GM06990 (cell line): ENCODE measurements around a stretch of chrX.

GRCh38 chrX:9589516-9590167, 124.8 kb downstream of the TBL1X start:
- RRBS: 93% methylated on average over 1 of the region's 12 CpGs

DNA sequence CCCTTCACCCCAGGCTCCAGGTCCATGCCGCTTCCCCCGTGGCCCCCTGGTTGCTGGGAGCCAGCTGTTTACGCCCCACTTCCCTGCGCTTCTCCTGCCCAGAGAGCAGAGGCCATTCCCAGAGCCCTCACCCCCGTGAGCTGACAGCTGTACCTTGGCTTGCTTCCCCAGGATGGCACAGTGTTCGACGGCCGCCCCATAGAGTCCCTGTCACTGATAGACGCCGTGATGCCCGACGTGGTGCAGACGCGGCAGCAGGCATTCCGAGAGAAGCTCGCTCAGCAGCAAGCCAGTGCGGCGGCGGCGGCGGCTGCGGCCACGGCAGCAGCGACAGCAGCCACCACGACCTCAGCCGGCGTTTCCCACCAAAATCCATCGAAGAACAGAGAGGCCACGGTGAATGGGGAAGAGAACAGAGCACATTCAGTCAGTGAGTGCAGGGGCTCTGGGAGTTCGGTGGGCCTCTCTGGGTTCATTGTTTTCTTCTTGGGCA, 77.8 kb downstream of the GPR143 start:
- RRBS: no CpG with 5 or more reads among the region's 30 CpGs

DNA sequence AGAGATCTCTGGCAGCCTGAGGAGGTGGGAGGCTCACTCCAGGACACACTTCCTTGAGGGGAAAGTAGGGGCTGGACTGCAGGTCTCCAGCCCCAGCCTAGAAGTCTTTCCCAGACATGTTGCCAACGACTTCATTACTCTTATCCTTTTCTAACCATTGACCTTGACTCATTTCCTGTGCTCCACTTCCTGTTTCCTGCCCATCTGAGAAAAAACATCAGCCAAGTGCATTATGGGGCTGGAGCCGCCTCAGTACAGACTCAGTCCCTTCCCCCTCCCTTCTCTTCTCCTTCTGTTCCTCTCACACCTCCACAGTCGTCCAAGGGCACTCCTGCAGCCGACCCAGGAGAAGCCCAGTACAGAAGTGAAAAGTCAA, 20.2 kb downstream of the GPR143 start:
- RRBS: no CpG with 5 or more reads among the region's 4 CpGs

DNA sequence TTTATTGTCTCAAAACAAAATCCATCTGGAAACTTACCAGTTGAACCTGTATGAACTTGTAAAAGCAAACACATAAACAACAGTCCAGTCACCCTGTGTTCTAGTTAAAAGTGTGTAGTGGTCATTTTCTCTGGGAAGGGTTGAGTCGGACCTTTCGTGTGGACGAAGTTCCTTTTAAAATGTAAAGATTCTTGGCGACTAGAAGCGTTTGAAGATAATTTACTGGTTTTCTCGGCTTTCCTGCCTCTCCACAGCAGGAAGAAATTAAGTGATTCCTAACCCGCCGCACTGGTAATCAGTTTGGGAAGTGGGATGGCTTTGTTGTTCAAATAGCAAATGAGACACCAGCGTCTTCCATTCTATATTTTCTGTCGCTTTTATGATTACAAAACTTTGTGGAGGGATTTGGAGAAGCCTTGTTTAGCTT, 1.2 kb downstream of the SHROOM2 start:
- RRBS: no CpG with 5 or more reads among the region's 10 CpGs

GRCh38 chrX:9878599-9879020, 88.5 kb upstream of the CLDN34 start:
- RRBS: no CpG with 5 or more reads among the region's 7 CpGs

- RRBS: no CpG with 5 or more reads among the region's 16 CpGs
Measured at GRCh38 chrX:9895243-9895607, 71.9 kb upstream of the CLDN34 start.

DNA sequence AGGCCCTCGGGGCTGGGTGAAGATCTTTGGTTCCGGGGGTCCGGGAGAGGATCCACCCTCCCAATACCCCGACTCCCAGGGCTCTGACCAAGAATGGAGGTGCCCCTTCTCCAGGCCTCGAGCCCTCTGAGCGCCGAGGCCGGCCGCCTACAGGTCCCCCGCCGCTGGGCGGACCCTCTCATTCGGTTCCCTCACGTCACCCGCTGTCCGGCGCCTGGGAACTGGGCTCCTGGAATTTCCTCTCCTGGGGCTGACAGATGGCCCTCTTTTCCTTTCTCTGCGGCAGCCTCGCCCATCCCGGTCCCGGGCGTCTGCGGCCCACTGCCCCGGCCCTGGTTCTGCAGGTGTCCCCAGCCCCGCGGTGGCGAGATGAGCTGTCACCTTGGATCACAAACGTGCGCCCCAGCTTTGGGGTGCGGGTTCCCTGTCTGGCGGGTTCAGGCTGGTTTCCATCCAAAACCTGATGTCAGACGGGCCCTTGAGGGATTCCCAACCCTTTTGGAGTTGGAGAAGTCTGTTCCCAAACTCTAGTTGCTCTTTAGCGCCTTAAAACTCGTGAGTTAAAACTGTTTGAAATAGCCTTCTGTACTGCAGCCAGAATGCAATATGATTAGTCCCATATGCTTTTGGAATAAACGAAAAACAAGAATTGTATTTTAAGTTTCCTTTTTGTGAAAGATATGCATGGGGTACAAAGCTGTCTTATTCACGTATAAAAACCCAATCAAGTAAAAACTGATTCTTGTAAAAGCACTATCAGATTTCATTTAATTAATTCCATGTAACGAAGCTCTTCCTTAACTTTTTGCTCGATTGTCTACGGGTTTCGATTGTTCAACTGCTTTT, 49.2 kb downstream of the CLDN34 start:
- RRBS: 40% methylated on average over 3 of the region's 40 CpGs

GRCh38 chrX:10285591-10285883, 128.8 kb downstream of the CLCN4 start:
- RRBS: no CpG with 5 or more reads among the region's 2 CpGs

- RRBS: no CpG with 5 or more reads among the region's 9 CpGs
Measured at GRCh38 chrX:10536486-10537240, 83.7 kb downstream of the MID1 start.

GRCh38 chrX:10579027-10579410, 41.4 kb downstream of the MID1 start:
- RRBS: no CpG with 5 or more reads among the region's 2 CpGs

DNA sequence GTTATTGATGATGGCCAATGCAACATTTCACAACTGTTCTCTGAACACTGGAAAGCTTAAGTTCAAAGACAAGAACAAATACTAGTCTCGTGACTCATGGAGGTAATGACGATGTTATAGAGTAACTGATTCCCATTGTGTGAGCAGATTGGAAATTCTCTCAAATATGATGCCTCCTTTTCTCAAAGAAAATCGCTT, 41.1 kb downstream of the MID1 start:
- RRBS: no CpG with 5 or more reads among the region's 3 CpGs

GRCh38 chrX:10589559-10590119, 30.7 kb downstream of the MID1 start:
- RRBS: no CpG with 5 or more reads among the region's 22 CpGs

GRCh38 chrX:10619497-10620144, 764 bp downstream of the MID1 start:
- RRBS: no CpG with 5 or more reads among the region's 14 CpGs

DNA sequence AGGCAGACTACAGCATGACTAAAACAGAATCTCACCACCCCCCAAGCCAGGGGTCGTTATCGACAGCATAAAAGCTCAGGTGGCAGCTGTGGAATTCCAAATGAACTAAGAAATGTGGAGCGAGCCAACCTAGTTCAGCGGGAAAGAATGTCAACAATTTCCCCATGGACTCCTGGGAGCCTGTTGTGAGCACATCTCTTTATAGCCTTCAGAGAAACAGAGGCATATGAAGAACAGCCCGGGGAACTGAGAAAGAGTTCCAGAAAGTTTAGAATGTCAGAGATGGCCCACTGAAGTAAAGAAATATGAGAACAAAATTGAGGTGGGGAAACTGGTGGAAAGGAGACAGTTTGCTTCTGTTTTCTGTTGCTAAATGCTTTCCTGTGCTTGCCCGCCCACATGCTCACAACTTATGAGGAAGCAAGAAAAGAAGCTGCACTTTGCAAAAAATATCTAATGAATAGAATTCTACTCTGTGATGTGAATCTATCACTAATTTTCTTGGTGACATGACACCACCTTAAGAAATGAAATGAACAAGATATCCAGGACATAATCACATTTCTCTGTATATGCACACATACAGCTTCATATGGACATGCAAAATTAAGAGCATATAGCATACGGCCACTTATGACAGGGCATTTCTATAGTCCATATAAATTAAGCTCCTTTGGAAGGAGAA, 135.3 kb upstream of the MID1 start:
- RRBS: no CpG with 5 or more reads among the region's 7 CpGs

DNA sequence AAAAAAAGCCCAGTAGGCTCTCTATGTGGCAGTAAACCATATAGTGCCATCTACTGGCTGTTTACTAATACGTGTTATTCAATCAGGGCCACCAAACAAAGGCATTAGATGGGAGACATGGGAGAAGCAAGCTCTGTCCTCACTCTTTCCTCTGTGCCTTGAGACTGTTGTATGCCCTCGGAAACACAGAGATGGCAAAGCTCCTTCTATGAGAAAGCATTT, 148.8 kb upstream of the MID1 start:
- RRBS: no CpG with 5 or more reads among the region's 2 CpGs

GRCh38 chrX:11351347-11352350, 58.4 kb downstream of the AMELX start:
- RRBS: no CpG with 5 or more reads among the region's 12 CpGs

DNA sequence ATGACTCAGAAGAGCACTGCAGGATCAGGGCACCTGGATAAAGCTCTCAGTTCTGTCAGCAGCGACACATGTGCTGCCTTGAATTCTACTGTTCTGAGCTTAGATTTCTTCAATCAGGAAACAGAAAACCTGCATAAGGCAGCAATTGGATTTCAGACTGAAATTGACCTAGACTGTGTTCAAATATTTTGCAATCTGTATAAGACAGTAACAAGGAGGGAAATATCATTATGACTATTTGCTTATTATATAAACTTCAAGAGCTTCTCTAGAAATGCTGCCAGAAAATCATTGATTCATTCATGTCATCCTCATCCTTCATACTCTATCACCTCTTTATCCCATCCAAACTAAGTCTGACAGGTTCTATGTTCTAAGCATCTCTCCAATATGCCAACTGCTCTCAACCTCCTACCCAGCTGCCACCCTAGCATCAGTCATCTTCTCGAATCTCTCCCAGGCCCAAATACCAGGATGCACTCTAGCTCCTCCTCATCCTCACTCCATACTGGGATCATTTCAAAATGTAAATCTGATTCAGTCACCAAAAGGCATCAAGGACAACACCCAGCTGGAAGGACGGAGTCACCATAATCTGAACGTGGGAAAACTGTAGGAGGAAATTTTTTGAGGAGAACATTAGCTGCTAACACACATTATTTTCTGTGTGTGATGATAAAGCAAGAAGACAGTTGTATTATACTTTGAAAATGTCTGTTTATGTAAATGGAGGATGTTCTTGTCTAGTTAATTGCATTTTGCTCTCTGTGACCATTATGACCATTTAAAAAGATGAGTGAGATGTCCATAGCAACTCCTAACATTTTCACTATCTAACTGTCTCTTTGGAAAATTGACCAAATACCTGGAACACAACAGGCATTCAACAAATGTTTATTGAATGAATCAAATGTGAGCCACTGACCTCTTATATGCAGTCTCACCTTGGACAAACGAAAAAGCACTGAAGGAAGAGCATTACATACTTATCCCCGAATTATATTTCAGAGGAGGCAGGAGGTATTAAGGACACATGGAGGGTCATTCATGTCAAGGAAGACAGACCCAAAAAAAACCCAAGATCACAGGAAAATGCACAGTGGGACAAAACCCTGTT, 131.3 kb downstream of the AMELX start:
- RRBS: no CpG with 5 or more reads among the region's 6 CpGs

- RRBS: no CpG with 5 or more reads among the region's 20 CpGs
Measured at GRCh38 chrX:11759350-11760567, 1.7 kb downstream of the MSL3 start.

DNA sequence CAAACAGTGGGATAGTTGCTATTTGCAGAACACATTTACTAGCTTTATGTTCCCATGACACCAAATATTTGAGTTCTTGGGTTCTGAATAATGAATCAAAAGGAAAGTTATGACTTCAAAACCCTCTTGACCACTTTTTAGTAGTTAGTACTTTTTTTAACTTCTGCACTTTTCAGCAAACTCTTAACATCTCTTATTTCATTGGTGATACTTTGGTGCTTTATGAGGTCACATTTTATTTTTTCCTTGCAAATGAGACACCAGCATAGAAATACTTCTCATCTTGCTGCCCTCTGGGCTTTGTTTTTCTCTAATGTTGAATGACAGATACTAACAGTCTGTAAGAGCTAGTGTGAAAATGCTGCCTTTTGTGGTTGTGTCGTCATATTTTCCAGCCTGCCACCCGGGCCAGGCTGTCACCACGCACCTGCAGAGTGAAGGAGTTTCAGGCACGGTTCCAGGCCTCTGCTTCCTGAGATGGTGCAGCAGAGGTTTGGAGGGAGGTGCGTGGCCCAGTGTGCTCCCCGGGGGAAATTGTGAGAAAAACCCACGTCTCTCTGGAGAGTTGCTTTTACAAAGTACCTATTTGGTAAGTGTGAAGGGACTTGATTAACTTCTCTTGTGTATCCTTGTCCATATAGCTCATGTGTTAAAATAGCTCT, 34.7 kb downstream of the MSL3 start:
- RRBS: 4% methylated on average over 4 of the region's 7 CpGs